Zone of skin (tissue), 1 donor: ENCODE measurements around a stretch of chr20.

DNA sequence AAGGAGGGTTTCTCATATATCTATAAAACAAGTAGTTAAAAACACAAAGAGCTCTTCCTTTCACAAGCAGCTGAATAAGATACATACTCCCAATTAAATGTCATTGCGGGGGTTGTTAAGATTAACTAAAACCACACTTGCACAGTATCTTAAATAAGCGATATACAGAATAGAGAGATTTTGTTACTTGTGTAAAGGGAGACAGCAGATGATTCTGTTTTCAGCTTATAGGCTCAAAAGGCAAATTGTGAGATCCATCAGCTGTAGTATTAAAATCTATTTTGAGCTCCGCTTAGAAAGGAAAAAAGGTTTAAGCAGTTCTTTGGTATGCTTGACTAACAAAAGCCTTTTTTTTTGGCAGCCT lies 1.4 kb downstream of the PTPN1 start:
- RRBS: no CpG with 5 or more reads among the region's 3 CpGs

- RRBS: no CpG with 5 or more reads among the region's 4 CpGs
These were observed 6.4 kb downstream of the PTPN1 start for GRCh38 chr20:50516406-50517090.

GRCh38 chr20:50520540-50521281 lies 10.5 kb downstream of the PTPN1 start:
- RRBS: no CpG with 5 or more reads among the region's 1 CpG

GRCh38 chr20:50577700-50578578 lies 67.8 kb downstream of the PTPN1 start:
- RRBS: no CpG with 5 or more reads among the region's 18 CpGs

GRCh38 chr20:50662940-50663591 lies 28.3 kb downstream of the RIPOR3 start:
- RRBS: no CpG with 5 or more reads among the region's 12 CpGs

DNA sequence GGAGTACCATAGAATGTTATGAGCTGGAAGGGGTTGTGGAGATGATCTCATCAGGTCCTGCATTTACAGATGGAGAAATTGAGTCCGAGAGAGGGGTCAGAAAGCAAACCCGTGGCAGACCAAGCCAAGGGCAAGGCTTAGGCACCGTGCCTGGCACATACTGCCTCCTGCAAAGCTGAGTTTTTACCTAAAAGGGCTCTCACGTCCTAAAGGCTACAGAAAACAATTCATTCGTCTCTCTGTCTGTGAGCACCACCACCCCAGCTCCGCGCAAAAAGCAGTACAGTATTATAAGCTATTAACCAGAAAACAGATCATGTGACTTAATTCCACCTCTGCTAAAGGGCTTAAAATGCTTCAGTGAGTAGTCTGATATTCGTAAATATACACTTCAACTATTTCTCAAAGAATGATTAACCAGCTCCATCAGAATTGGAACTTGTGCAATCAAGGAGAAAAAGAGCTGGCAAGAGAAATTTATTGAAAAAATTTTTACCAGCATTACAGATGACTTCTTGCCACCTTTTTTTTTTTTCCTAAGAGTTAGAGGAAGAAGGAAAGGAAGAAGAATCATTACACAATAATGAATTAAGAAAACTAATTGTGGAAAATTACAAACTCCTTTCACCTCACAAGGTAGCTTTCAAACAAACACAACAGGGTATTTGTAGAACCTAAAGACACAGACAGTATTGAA lies 3.4 kb upstream of the PARD6B start:
- RRBS: no CpG with 5 or more reads among the region's 8 CpGs

DNA sequence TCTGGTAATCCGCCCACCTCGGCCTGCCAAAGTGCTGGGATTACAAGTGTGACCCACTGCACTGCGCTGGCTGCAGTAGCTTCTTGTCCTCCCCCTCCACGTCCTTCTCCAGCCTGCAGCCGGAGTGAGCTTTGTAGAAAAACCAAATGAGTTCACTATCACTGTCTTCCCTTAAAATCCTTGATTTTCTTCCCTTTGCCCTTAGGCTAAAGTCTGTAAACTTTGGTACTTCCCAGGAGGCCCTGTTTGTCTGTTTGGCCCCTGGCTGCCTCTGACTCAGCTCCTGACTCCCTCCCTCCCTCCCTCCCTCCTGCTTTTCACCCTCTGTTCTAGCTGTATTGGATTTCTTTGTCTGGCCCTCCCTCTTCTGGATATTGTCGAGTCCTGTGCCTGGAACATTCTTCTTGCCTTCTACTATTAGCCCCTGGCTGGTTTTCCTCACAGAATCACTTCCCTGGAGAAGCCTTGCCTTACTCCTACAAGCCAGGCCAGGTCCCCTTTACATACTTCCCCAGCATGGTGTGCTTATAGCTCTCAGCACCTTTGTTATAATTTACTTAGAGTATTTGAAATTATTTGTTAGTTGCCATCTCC lies 13.1 kb downstream of the PARD6B start:
- RRBS: no CpG with 5 or more reads among the region's 6 CpGs

DNA sequence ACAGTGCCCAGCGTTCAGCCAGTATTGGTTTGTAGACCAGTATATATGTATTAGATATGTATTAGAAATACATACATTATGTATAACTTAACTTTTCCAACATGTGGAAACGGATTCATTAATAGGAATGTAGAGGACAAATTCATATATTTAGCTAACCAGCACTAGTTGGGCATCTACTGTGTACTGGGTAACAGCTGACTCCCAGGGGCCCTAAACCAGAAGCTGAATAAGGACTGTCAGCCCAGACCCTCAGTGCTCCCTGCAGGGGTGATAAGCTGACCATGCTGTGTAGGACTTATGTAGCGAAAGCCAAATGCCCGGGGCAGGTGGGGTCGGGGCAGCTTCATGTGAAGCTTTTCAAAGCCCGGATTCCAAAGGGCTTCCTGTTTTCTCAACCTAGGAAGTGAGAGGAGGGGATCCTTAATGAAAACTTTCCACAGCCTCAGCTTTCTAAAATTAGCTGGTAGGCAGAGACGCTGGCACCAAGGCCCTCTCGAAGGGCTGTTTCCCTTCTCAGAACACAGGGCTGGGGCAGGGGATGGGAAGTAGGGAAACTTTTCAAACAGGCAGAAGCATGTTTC lies 149.1 kb downstream of the NFATC2 start:
- RRBS: 37% methylated on average over 2 of the region's 8 CpGs

- RRBS: 93% methylated on average over 5 of the region's 35 CpGs
These were observed 110.4 kb downstream of the NFATC2 start for GRCh38 chr20:51431946-51432673.

DNA sequence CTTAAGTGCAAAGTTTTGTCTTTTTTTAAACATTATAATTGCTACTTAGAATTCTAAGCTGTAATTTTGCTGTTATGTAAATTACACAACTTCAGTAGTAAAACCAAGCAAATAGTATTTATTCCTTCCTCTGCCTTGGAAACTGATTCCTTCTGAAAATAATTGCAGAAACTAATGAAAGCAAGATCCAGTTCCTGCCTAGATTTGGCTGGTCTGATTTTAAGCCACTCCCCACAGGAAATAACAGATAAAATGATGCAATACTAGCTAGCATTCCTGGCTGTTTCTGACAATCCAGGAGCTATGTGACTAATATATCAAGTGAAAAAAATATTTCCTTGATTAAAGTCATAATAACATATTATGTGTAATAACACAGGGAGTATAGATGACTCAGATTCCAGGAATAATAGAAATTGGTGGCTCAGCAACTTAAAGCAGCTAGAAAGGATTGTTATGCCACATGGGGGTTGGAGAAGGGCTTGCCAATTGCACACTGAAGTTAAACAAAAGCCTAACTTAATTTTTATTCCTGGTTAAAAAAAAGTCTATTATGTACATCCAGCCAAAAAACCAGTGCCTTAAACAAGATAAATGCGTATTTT lies 182.7 kb upstream of the SALL4 start:
- RRBS: no CpG with 5 or more reads among the region's 1 CpG

DNA sequence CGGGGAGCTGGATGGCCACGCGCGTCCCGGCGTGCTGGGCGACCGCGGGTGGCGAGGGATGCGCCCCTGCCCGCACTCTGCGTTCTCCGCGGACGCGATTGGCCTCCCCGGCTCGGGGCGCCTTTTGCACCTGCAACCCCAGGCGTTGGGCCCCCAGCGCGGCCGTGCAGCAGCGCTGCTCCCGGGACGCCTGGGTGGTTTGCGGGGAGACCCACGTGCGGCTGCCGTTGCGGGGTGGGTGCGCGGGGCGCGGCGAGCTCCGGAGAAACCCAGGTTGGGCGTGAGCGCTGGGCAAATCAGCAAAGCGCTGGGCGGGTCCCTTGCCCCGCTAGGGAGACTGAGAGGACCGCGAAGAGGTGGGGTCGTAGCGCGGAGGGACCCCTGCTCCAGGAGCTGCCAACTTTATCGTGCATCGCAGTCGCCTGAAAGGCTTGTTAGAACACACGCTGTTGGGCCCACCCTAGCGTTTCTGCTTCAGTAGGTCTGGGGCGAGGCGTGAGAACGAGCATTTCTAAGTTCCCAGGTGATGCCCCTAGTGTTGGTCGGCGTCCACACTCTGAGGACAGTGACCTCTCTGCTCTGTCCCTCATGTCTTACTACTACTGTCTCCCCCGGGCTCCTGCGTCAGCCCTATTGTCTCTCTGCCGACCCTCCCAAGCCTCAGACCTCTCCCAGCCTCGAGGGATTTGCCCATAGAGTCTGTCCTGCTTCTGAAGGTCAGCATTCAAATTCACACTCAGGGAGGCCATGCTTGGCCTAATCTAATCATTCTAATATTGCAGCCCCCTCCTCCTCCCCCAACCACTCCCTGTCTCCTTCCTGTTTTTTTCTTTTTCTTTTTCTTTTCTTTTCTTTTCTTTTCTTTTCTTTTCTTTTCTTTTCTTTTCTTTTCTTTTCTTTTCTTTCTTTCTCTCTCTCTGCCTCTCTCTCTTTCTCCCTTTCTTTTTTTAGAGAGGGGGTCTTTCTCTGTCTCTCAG lies 624 bp upstream of the ZFP64 start:
- RRBS: 1% methylated on average over 31 of the region's 62 CpGs

DNA sequence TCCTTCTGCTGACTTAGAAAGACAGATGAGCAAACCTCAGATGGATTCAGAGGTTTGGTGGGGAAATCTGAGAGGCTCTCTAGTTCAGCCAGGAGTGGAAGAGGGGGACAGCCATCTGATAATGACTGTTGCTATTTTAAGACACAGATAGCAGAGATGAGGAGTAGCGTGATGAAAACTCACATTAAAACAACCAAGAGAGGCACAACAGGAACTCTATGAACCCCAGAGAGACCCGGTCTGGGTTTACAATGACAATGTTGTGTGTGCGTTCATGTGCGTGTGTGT lies 28.7 kb downstream of the TSHZ2 start:
- RRBS: no CpG with 5 or more reads among the region's 4 CpGs

DNA sequence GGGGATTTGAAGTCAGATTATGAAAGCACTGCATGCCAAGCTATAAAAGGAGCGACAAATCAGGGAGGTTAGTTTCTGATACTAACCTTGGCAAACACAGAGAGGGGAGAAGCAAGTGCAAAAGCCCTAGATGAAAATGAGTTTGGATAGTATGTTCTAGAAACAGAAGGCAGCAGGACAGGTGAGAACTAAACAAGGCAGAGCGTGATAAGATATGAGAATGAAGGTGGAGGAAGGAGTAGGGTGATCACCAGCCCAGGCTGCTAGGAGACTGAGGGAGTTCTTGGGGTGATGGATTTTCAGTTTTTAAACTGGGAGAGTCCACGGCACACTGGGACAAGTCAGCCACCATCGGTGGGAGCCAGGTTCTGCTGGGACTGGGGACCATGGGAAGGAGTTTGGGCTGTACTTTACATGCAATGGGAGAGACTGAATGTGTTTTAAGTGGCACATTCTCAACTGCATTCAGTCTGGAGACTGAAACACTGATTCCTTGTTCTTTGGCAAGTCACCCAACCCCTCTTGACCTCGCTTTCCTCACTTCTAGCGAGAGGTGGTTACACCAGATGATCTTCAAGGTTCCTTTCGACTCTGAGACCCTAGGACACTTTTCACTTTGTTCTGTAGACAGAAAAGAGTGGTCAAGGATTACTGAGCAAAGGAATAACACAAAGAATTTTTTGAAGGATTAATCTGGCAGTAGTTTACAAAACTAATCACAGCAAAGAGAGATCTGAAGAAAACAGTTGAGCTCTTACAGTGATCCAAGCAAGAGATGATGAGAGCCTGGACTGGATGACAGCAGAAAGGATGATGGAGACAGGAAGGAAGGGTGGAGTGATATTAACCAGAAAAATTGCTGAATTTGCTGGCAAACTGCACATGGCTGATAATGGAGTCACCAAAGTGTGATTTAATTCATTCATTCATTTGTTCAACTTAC lies 103.6 kb downstream of the TSHZ2 start:
- RRBS: no CpG with 5 or more reads among the region's 7 CpGs

DNA sequence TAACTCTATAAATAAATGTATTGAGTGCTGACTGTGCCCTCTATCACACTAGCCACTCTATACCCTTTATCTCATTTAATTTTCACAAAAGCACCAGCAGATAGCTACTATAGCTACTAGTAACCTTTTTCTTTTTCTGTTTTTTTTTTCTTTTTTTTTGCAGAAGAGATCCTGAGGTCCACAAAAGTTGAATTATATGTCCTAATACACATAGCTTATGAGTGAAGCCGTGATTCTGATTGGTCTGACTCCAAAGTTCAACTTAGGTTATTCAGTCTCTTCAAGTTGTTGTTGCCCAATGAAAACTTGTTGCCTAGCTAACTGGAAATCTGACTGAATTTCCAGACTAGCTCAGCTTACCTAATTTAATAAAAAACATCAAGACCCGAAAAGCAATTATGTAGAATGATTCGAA lies 107.5 kb downstream of the TSHZ2 start:
- RRBS: no CpG with 5 or more reads among the region's 3 CpGs

DNA sequence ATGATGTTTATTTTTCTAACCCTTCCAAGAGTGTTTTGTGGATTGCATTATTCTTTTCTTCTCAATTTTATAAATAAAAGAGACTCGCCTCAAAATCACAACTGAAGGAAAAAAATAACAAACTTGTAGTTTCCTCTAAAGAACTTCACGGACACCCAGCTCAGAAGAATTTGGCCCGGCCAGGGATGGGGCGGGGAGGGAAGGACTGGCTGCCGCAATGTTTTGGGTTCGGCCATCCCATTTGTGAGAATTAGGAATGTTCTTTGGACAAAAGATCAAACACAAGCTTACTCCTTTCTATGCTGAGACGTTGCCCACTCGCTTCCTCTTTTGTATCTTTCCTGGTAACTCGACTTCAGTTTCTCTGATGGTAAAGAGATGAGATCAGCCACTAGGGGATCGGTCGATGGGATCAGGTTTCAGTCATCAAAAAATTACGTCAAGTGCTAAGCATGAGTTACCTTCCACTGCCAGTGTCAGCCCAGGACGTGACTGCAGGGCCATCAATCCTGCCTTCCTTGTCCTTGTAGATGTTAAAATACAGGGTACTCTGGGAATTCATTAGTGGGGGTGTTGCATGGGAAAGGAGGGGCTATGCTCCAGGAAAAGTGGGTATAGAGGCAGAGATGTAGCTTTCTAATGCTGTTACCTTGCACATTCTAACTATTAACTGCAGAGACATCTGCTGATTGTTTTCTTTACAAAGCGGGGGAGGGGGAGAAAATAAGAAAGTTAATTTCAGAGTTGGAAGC lies 190.1 kb downstream of the TSHZ2 start:
- RRBS: no CpG with 5 or more reads among the region's 14 CpGs

- RRBS: no CpG with 5 or more reads among the region's 3 CpGs
These were observed 275.4 kb downstream of the ZNF217 start for GRCh38 chr20:53318195-53318706.

- RRBS: no CpG with 5 or more reads among the region's 26 CpGs
These were observed 89.6 kb downstream of the ZNF217 start for GRCh38 chr20:53503985-53504461.

- RRBS: 93% methylated on average over 3 of the region's 27 CpGs
These were observed 12.2 kb downstream of the ZNF217 start for GRCh38 chr20:53581373-53581836.

- RRBS: no CpG with 5 or more reads among the region's 9 CpGs
These were observed 17.8 kb upstream of the ZNF217 start for GRCh38 chr20:53611234-53612059.

DNA sequence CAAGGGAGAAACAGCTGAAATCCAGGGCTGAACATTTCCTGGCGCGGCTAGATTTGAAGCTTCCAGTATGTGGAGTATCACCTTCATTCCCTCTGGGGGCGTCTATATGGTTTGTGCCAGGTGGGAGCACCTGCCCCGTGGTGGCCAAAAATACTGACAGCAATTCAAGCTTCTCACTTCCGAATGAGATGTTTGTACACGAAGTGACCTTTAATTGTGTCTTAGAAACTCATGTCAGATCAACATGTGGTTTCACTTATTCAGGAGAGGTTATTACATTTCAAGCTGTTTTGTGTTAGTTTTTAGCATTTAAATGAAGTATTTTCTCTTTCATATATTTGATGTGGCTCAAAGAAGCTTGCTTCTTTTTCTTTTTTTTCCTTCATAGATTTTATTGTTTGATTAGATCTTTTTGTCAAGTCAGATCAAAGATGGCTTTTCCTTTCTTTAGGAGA lies 67.4 kb upstream of the ZNF217 start:
- RRBS: no CpG with 5 or more reads among the region's 6 CpGs